HTR-8/SVneo (cell line): ENCODE data around the gene CELA3B.

GRCh38 chr1:21254185-21255179 is 35.8 kb downstream of the ECE1 start:
- RRBS: no CpG with 5 or more reads among the region's 15 CpGs

GRCh38 chr1:21298694-21299456 is 8.6 kb upstream of the ECE1 start:
- RRBS: no CpG with 5 or more reads among the region's 5 CpGs

- RRBS: 6% methylated on average over 10 of the region's 46 CpGs
Measured at GRCh38 chr1:21508476-21509334, 518 bp upstream of the ALPL start.

DNA sequence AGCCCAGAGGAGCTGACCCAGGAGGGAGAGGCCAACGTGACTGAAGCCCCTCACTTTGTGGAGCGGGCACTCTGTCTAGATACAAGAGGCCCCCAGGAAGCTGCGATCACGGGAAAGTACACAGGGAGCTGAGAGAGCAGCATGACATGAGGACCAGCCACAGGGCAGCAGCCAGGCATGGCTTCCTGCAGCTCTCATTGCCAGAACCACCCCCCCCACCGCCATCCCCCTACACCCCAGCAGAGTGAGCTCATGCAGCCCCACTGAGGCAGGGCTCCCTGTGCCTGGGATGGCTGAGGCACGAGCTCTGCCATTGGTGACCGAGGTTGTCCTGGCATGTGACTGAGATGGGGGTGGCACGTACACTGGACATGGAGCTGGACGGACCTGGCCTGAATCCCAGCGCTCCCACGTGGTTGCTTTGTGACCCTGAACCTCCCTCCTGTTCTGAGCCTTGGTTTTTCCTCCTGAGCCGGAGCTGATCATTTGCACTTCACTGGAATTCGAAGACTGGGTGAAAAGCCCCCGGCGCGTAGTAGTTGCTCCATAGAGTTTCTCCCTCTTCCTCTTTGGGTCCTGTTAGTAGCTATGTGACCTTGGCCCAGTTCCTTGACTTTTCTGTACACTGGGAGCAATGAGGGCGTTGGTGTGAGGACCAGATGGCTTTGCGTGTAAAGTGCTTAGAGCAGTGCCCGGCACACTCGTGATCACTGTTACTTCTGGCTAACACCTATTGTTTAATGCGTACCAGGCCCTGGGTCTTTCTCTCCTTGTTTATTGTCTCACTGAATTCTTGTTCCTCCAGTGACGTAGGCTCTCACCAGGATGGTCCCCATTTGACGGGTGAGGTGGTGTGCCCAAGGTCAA is 28.4 kb downstream of the ALPL start:
- RRBS: no CpG with 5 or more reads among the region's 23 CpGs

GRCh38 chr1:21541870-21542441 is 32.7 kb downstream of the ALPL start:
- RRBS: no CpG with 5 or more reads among the region's 4 CpGs

GRCh38 chr1:21547720-21548222 is 38.5 kb downstream of the ALPL start:
- RRBS: 90% methylated on average over 8 of the region's 11 CpGs

GRCh38 chr1:21749246-21750507 is 33.3 kb downstream of the USP48 start:
- RRBS: no CpG with 5 or more reads among the region's 13 CpGs

- RRBS: 82% methylated on average over 7 of the region's 36 CpGs
Measured at GRCh38 chr1:21823856-21824935, 12.1 kb downstream of the LDLRAD2 start.

- RRBS: no CpG with 5 or more reads among the region's 3 CpGs
Measured at GRCh38 chr1:21870556-21870755, 58.4 kb downstream of the LDLRAD2 start.

GRCh38 chr1:21904496-21905420 is 32.4 kb downstream of the HSPG2 start:
- RRBS: 95% methylated on average over 4 of the region's 20 CpGs

DNA sequence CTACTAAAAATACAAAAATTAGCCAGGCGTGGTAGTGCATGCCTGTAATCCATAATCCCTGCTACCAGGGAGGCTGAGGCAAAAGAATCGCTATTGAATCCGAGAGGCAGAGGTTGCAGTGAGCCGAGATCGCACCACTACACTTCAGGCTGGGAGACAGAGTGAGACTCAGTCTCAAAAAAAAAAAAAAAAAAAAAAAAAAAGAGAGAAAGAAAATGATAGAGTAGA is 10.6 kb downstream of the HSPG2 start:
- RRBS: no CpG with 5 or more reads among the region's 5 CpGs

GRCh38 chr1:21955452-21956114 is 18.5 kb upstream of the HSPG2 start:
- RRBS: no CpG with 5 or more reads among the region's 6 CpGs

DNA sequence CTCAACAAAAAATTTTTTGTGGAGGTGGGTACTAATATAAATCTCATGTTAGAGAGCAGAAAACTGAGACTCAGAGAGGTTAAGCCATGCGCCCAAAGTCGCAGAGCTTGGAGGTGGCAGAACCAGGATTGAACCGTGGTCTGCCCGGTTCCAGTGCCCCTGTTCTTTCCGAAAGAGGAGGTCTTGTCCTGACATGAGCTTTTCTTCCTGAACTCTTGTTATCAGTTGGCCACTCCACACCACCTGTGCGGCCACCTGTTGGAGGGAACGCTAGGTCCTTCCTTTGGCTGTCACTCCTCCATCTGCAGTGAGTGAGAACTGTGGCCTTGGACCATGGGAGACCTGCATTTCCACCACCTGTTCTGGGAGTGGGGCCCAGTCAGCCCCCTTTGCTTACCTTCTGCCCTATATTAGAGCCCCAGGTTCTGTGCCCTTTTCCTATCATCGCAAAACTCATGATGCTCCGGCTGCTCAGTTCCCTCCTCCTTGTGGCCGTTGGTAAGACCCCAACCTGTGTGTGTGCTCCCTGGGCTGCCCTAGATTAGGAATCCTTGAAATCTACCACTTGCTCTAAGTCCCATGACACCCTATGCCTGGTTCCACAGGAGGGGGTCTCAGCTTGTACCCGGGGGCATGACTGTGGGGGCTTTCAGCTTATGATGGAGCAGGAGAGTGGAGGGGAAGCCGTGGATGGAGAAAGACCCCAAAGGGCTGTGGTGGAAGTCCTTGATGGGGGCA is at the start of gene CELA3B:
Gene CELA3B, plus strand, starts transcription at position 438 of the 738 bp plus-strand sequence.
- RRBS: no CpG with 5 or more reads among the region's 12 CpGs

DNA sequence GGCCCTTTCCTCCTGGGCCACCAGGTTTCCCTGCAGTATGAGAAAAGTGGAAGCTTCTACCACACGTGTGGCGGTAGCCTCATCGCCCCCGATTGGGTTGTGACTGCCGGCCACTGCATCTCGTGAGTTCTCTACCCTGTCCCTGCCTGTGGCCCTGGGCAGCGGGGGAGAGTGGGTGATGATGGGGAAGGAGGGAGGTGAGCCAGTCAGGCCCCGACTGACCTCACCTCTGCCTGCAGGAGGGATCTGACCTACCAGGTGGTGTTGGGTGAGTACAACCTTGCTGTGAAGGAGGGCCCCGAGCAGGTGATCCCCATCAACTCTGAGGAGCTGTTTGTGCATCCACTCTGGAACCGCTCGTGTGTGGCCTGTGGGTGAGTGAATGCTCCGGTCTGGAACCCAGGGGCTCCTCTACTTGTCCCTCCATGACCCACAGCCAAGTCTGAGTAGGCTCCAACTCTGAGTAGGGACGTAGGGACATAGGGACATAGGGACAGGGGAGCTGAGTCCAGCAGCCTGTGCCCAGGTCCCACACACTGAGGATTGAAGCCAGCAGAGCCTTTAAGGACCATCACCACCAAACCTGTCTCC is 4.1 kb downstream of the CELA3A start:
- RRBS: no CpG with 5 or more reads among the region's 13 CpGs

- RRBS: no CpG with 5 or more reads among the region's 7 CpGs
Measured at GRCh38 chr1:22055392-22055947, 3.0 kb downstream of the CDC42 start.

DNA sequence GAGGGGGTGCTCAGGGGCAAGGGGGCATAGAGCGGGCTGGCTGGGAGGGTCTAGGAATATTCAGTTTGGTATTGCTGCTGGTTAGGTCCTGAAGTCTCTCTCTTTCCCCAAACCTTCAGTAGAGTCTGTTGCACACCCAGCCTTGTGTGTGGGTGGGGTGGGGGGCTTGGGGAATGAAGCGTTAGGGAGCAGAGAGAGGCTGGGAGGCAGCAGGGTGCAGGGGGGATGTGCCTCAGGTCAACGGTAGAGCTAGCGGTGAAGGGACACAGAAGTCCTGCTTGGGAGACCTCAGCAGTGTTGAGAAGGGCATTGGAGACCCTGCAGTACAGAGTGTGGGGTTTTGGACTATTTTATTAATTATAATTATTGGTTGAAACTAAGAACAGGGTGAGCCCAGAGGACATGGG is 33.7 kb upstream of the WNT4 start:
- RRBS: no CpG with 5 or more reads among the region's 4 CpGs

GRCh38 chr1:22255524-22256081 is 112.7 kb upstream of the WNT4 start:
- RRBS: over 99% methylated on average over 1 of the region's 6 CpGs

DNA sequence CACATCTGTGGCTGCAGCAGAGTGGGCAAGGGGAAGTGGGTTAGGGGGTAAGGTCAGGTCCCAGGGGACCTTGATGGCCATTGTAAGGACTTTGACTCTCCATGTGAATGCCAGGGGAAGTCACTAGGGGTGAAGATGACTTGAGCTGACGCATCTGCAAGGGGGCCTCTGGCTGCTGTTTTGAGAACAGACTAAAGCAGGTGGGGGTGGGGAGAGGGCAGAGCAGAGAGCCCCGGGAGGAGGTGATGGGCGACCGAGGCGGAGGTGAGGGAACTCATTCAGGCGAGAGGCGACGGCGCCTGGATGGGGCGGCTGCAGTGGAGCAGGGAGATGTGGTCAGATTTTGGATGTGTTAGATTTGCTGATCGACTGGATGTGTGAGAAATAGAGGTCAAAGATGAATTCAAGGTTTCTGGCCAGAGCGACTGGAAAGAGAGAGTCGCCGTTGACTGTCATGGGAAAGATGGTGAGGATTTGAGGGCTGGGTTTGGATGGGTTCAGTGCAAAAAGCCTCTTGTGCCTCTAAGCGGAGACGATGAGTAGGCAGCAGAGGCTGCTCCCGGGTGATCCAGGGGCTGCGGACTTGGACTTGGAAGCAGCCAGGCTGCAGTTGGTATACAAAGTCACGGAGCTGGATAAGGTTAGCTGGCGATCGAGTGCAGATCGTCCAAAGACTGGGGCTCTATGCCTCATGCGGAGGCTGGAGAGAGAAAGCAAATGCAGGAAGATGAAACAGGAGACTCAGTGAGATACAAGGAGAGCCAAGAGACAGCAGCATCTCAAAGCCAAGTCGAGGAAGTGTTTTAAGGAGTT is 107.8 kb upstream of the ZBTB40 start:
- RRBS: no CpG with 5 or more reads among the region's 24 CpGs

GRCh38 chr1:22447489-22448323 is 3.9 kb upstream of the ZBTB40 start:
- RRBS: no CpG with 5 or more reads among the region's 8 CpGs

DNA sequence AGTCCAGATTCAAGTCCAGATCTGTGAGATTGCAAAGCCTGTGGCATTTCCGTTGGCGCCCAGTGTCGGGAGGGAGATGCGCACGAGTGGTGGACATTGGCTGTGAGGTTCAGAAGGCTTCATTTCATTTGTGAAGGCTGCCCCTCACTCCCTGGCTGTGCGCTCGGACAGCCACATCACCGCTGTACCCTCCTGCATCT is 26.3 kb upstream of the EPHA8 start:
- RRBS: no CpG with 5 or more reads among the region's 8 CpGs